H4 (cell line): ENCODE measurements around a stretch of chr3.

- RAMPAGE, long total RNA = no peak
Observed at GRCh38 chr3:12430519-12431108, 53.7 kb upstream of the TSEN2 start.

DNA sequence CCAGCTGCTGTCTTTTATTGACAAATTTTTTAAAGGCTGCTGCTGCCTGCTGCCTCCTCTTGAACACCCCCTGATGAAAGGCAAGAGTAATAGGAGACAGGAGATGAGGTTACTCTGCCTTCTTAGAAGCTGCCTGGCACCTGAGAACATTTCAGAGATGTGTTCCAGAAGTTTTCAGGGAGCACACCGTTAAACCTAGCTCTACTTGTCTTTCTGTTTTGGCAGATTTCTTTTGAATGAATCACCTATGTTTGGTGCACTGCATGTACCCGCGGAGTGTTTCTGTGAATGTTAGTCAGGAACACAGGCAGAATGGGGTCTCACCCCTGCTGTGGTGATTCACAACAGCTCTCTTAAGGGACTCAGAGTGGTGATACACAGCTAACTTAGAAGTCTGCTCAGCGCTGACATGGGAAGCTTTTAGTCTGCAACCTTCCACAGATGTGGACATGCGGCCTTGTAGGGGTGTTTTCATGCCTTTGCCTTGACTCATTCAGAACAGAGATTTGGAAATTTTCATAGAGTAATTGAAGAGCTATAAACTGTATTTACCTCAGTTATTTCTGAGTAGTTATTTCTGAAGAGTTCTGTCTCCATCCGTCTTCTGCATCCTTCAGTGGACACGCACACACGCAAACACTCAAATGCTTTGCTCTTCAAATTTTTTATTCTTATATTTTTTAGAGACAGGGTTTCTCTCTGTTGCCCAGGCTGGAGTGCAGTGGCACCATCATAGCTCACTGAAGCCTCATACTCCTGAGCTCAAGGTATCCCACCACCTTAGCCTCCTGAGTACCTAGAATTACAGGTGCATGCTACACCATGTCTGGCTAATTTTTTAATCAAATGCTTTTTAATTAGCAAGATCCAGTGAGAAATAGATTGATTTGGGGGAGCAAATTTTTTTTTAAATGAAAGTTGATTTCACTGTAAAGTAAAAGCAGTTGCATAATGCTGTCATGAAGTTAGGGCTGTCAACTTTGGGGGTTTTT is 24.2 kb downstream of the TSEN2 start:
- RAMPAGE, long total RNA = no peak

DNA sequence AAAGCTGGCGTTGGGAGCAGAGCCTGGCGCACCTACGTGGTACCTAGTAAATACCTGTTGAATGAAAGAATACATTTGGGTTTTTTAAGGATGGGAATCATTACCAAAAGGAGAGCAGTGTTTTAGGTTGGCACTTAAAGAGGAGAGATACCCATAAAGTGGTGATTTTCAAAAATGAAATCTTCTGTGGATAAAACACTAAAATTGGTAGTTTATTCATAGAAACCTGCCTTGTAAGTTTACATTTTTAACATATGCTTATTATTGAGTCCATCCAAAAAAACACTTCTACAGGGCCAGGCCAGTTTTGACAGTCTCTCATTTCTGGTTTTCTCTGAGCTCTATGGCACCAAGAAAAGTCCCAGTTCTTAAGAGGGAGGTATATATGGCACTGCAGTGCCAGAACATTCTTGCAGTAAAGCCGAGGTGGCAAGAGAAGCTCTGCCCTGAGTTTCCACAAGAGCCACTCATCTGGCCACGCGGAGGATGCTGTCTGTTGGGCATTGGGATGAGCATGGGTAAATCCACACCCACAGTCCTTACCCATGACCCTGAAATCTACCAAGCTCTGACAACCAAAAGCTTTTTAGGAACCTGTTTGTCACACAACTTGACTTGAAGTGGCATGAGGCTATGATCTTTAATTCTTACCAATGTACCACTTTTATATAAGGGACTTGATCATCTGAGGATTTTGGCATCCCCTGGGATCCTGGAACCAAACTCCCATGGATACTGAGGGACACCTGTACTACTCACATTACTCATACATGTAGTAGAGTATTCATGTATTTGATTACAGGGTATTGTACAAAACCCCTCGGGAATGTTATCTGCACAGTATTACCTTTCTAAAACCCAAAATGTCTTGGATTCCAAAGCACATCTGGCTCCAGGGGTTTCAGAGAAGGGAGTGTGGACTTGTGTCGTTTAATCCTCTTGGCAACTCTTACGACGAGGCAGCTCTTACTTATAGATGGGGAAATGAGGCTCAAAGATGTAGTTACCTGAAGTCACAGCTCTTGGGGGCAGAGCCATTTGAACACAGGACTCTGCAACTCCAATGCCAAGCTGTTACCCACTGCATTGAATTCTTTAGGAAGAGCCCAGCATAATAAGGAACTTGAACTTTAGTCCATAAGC is 9.0 kb downstream of the RPL32 start:
- RAMPAGE, long total RNA = no peak

DNA sequence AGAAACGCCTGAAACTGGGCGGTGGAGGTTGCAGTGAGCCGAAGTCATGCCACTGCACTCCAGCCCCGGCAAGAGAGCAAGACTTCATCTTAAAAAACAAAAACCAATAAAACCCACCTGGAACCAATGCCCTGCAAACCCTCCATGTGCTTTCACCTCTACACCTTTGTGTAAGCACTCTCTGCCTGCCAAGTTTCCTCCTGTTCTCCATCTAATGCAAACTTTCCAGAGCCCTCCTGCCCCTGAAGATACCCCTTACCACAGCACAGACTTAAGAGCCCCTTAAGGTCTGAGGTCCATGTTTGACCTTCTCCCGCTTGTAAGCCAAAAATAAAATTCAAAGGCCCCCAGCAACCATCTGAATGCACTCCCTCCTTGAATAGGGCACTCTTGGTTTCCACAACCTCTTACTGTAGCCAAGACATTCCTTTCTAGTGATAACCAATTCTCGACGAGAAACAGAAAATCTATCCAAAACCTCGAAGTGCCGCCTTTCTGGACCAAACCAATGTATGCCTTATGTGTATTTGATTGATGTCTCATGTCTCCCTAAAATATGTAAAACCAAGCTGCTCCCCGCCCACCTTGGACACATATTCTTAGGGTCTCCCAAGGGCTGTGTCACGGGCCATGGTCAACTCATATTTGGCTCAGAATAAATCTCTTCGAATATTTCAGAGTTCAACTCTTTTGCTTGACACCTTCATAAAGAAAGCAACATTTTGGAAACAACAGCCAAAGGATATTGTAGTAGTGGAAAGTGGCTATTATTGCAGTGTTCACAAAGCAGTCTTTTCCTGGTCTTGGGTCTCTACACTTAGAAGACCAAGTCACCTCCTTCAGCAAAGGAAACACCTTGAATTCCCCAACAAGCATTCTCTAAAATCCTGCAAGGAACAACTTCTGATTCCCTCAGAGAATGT is 2.8 kb downstream of the RPL32 start:
- RAMPAGE, long total RNA = no peak

DNA sequence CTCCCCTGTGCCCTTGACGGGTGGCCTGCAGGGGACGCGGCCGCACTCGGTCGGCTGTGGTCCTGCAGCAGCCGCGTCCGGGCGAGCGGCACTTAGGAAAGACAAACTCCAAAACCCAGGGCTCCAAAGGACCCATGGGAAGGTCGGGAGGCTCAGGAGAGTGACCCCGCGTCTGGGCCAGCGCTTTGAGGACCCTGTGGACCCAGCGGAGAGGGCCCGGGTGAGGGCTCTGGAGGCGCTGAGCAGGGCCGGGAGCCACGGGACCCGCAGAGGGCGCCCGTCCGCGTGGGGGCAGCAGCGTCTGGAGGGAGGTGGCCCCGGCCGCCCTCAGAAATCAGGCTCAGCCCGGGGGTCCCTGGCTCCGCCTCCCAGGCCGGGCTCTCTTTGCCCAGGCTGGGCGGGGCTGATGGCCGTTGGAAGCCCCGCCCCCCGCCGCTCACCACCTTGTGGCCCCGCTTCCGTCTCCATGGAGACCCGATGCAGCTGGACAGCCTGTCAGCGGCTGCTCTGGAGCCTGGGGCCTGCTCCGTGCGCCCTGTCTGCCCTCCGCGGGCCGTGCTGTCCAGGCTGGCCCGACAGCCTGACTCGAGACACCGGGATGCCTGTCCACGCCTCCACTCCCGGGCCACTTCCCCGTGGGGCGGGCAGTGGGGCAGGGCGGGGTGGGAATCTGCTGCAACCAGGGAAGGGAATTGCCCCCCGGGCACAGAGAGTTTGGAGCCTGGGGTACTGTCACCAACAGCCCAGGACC is 34.7 kb upstream of the RPL32 start:
- RAMPAGE, long total RNA = no peak

- RAMPAGE, long total RNA = no peak
Observed at GRCh38 chr3:12895937-12896524, 54.7 kb upstream of the RPL32 start.

DNA sequence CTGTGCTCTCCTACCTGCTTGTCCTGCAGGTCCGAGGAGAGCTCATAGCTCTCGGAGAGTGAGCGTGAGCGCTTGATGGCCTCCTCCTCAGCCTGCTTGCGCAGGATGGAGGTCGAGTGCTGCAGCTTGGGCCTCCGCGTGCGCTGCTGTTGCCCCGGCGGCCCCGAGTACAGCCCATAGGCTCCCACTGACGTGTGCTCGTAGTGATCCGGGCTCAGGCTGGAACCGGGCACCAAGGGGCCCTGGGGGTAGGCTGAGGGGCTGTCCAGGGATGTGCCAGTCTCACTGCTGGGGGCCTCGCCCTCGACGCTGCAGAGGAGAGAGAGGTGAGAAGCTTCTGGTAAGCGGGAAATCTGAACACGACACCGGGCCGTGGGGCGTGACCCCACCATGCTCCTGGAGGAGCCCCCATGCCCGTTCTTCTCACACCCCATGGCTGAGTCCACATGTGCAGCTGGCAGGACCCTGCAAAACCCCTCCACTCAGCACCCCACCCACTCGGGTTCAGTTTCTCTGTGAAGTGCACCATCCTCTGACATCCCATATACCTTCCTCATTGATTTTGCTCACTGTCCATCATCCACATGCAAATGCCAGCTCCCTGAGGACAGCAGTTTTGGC is 100.3 kb upstream of the RPL32 start:
- RAMPAGE, long total RNA = no peak

GRCh38 chr3:12976422-12977116 is 96.7 kb downstream of the IQSEC1 start:
- RAMPAGE, long total RNA = no peak

- RAMPAGE, long total RNA = no peak
Observed at GRCh38 chr3:12992984-12993638, 80.1 kb downstream of the IQSEC1 start.

DNA sequence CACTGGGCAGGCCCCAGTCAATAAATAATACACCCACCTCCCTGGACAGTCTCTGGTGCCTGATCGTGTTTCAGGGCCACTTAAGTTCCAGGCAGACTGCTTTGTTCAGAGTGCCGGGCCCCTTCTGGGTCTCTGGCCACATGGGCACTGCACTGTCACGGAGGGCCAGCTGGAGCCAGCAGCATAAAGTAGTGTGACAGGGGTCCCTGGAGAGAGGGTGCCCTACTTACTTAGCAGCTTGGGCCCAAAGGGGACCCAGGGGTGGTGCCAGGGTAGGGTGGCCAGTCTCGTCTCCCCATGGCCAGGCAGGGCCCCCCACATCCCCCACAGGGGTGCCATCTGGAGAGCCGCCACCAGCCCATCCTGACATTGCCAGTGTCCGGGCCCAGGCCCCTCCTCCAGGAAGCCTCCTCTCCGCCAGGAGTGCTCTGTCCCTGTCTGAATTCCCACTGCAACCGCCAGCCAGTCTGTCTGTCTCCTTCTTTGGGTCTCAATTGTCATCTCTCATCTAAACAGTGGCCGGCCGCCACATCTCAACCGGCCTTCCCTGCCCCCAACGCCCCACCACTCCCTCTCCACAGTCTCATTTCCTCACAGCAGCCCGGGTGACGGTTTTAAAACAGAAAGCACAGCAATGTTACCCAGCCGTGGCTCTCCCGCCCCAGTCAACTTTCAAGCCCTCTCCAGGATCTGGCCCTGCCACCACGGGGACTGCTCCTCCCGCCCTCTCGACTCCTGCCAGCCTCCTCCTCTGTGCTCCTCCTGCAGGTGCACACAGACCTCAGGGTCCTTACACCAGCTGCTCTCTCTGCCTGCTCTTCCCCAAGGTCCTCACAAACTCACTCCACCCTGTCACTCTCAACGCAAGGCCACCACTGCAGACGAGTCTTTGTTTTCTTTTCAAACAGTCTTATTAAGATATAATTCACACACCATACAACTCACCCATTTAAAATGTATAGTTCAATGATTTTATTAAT is 57.1 kb downstream of the IQSEC1 start:
- RAMPAGE, long total RNA = no peak

DNA sequence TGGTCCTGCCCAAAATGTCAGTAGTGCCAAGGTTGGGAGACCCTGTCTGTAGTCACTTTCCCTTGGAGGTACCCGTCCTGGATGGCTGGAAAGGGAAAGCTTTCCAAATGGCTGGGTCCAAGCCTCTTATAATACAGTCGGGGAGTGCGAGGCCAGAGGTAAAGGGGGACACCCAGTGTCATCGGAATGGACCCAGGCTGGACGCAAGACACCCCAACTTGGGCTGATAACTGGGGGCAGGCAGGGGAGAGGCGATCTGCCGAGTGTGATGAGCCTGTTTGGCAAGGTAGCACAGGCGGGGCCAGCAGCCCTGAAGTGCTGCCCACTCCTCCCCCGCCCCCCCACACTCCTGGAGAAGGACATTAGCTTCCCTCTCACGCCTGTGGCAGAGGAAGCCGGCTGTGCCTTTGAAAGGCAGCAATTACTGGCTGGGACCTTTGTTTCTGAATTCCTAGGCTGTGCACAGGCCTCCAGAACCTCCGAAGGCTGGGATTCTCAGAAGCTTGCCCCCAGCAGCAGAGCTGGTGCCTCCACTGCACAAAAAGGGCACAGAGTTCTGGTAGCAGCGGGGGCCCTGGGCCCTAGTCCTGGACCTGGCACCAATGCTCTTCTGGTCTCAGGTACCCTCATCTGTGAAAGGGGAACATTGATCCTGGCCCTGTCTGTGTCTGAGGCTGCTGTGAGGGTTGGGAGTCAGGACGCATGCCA is 28.7 kb downstream of the IQSEC1 start:
- RAMPAGE, long total RNA = no peak

DNA sequence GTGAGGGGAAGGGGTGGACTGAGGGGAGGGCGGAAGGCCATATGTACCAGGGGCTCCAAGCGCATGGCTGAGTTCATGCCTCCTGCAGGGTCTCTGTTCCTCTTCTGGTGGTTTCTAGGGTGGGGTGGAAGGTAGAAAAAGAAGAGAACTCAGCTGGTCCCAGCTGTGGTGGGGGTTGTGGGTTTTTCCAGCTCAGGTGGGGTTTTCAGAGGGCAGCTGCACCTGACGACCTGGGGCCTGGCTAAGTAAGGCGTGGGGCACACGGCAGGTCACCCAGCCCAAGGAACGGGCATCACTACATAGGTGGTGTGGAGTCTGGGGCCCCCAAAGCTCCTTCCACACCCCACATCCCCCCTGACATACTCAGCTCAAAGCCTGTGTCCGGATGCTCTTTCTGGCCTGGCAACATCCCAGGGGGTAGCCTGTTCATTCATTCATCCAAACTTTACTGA is 10.8 kb upstream of the IQSEC1 start:
- RAMPAGE, long total RNA = no peak

DNA sequence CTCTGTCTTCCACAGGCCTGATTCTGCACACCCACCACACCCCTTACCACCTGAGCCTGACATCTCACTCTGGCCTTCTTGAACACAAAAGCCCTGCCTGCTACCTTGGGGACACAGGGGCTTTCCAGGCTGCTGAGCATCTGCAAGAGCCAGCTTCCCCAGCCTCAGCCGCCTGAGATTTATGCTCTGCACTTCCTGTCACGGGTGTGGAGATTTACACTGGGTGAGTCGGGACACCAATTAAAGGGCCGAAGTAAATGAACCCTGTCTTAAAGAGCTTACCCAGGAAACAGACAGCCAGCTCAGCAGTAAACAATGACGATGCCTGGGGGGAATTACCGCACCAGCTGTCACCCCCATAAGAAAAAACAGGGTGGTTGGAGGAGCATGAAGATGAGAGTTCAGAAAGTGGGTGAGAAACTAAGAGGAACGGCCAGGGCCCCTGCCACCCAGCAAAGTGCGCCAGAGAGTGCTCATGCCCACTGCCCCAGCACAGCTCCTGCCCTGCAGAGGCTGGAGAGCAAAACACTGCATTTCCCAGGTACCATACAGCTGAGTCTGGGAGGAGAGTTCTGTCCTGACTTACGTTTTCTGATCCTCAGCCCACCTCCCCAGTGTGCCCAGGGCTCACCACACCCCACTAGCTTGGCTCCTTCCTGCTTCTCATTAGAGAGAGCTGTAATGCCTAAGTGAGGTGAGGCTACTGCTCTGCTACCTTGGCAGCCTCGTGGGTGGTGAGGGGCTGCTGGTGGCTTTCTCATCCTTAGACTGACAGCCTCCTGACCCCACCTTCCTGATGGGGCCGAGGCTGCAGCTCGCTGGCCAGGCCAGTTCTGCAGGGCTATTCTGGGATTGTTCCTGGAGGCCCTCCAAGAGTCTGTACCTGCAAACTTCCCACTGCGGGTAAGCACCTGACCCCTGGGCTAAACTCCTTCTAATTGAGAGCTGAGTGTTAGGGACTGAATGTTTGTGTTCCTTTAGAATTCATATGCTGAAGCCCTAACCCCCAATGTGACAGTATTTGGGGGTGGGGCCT is 37.7 kb upstream of the IQSEC1 start:
- RAMPAGE, long total RNA = no peak

- RAMPAGE, long total RNA = no peak
Observed at GRCh38 chr3:13413539-13414727, 6.2 kb downstream of the NUP210 start.

DNA sequence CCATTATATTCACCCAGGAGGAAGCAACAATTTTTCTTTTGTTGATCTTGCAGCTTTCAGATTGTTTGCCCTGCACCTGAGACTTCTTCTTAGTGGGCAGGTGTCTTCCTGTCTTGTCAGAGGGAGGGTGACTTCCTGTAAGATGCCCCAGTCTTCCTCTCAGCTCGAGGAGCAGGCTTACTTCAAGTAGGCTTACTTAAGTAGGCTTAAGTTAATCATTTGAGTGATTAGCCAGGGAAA is 8.1 kb upstream of the NUP210 start:
- RAMPAGE, long total RNA = no peak

DNA sequence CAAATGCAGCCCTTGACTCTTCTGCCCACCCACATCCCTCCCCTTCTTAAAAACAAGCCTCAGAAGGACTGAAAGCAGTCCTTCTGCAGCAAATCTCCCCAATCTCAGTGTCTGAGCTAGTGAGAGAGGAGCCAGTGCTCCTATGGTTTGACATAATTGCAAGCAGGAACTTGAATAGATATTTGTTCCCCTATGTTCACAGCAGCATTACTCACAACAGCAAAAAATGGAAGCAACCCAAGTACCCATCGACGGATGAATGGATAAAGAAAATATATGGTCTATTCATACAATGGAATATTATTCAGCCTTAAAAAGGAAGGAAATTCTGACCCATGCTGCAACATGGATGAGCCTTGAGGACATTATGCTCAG is 18.3 kb upstream of the FBLN2 start:
- RAMPAGE, long total RNA = no peak

GRCh38 chr3:13532001-13532558 is 16.8 kb upstream of the FBLN2 start:
- RAMPAGE, long total RNA = no peak

DNA sequence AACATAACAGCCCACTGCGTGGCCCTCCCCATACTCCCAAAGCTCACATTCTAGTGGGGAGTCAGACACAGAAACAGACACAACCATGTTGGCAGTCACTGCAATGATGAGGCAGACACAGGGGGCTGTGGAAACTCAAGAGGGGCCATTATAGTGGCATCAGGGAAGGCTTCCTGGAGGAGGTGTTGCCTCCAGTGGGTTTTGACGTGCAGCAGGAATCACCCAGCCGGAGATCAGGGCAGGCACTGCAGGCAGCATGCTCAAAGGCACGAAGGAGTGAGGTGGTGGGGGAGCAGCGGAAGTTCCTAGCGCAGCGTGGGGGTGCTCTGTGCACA is 101.2 kb downstream of the FBLN2 start:
- RAMPAGE, long total RNA = no peak

DNA sequence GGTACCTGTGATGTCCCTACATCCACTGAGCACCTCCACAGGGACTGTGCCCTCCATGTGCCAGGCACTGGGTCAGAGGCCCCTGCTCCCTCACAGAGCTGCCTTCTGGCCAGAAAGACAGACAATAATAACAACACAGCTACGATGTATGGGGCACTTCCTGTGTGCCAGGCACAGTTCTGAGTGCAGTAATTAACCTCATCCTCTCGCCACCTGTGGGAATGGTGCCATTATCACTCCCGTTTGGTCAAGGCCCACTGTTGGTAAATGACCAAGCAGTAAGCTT is 13.8 kb downstream of the WNT7A start:
- RAMPAGE, long total RNA = no peak

GRCh38 chr3:13867130-13867596 is 12.7 kb downstream of the WNT7A start:
- RAMPAGE, long total RNA = no peak